ENCODE data around the genes TFEC and MET.

DNA sequence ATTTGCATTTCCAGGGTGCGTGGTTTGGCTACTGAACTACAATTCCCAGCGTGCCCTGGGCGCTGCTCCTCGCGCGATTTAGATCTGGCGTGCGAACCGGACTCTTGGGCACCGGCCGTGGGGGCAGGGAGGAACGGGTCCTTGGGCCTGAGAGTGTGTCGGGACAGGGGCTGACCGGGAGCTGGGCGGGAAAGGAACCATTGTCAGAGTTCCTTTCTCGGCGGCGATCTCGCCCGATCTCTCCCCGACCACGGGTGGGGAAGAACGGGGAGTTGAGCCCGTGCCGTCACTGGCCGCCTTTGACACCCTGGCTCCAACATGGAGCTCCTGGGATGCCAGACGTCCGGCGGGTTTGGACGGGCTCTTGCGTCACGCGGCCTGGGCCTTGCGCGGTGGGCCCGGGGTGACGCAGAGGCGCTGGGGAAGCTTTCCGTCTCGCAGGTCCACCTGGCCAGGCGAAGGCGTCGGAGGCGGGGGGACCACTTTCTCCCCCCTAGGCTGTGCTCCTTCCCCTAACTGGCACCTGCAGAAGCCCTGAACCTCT is 697 bp downstream of the IFRD1 start:
- PRO-cap, result bidirectional peak, plus-strand start at position 411 of the sequence, minus-strand start at position 329 of the sequence
- RRBS, 2 experiments, result under 1 to 2% methylated on average over 14 of the region's 44 CpGs

DNA sequence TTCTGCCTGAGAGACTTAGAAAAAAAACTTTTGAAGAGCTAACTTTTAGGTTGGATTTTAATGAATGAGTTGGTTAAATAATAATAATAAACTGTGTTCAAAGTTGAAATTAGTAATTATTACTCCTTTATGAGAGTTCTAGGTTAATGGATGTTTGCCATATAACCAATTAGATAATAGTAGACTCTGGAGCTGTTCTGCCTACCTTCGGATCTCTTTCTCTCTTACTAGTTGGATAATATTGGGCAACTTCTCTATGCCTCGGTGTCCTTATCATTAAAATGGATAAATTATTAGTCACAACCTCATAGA is 13.9 kb downstream of the IFRD1 start:
- PRO-cap, result no peak
- RRBS, 2 experiments, result no CpG with 5 or more reads among the region's 2 CpGs

GRCh38 chr7:114120931-114121454 is 202.2 kb upstream of the PPP1R3A start:
- PRO-cap, result no peak
- RRBS, 2 experiments, result no CpG with 5 or more reads among the region's 6 CpGs

- PRO-cap, result no peak
- RRBS, 2 experiments, result no CpG with 5 or more reads among the region's 1 CpG
Measured at GRCh38 chr7:114540850-114541196, 126.2 kb downstream of the FOXP2 start.

GRCh38 chr7:114922433-114923124 is 685 bp downstream of the MDFIC start:
- PRO-cap, result bidirectional peak, plus-strand start at chr7:114923250, minus-strand start at chr7:114922994
- RRBS, 2 experiments, result 2% methylated on average over 28 to 36 of the region's 68 CpGs

DNA sequence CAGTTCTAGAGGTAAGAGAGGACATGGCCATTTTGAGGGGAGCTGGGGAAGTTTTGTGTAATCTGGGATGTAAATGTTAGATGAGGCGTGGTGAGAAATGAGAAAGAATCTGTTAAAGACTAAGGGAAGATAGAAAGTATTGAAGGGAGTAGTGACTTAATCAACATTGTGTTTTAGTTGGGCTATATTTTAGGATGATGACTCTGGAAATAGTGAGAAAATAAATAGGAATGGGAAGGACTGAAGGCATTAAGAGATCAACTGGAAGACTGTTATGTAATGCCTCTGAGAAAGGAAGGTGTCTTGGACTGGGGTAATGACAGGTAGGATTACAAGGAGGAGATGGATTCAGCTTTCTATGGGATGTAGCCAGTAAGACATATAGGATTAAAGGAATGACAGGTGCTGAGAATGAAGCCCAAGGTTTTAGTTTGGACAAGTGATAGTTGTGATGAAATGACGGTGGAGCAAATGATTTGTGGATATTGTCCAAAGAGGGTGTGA is 28.1 kb downstream of the MDFIC start:
- PRO-cap, result no peak
- RRBS, 2 experiments, result no CpG with 5 or more reads among the region's 2 CpGs

DNA sequence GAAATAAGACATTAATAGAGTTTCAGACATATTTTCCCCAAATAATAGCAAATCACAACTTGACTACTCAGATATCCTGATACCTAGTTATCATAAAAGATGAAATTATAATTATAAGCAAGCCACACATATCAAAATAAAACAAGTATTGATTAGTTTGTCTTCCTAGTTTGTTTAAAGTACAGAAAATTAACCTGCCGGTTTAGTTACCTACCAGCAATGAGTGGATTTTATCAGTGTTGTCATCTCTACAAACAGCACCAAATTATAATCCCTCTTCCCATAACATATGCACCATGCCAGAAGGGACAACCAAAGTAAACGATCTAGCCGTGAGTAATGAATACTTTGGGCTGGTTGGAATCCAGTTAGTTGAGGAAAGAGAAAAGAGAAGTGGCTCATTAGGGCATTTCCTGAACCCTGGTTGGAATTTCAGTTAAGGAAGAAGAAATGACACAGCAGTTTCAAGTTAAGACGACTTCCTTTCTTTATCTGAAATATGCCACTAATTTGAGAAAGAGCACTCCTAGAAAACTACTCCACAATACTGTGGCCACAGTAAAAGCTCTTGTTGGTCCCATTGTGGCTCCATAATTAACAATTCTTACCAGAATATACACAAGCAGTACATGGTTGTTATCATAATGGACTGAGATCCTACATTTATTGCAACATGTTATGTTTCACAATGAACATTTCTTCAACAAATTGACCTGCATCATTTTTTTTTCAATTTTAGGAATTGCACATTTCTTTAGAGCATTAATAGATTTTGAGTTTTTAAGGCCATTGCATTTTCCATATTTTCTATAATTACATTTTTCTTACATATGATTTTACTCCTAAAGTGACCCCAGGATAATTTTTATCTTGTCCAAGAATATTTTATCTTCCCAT is at the start of gene TFEC:
TFEC (minus strand) TSS at position 345 of the 897 bp plus-strand sequence.
- PRO-cap, result no peak
- RRBS, 2 experiments, result no CpG with 5 or more reads among the region's 4 CpGs

DNA sequence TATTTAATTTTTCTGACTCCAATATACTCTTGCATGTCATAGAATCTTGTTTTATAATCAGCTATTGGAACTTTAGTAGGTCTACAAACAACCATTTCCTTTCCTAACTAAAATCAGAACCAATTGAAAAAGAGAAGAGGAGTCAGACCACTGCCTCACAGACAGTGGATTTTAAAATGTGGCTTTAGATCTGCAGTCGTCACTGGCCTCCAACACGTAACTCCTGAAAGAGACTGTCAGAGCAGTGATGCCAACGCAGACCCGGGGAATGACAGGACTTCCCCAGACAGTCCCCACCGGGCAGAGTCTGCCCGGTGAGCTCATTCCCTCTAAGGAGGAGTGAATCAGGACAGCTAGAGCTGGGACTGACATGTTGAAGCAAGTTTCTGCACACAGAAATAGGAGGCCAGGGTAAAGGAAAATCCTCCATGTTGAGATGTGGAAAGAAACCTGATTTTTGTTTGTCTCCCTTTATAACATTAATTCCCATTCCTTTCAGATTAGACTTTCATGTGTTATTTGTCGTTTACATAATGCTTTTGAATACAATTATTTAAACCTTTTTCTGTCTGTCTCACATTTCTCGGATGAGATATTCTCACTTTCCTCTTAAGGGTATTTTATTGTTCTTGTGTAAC is 105.0 kb downstream of the TES start:
- PRO-cap, result no peak
- RRBS, 2 experiments, result no CpG with 5 or more reads among the region's 8 CpGs

- PRO-cap, result no peak
- RRBS, 2 experiments, result no CpG with 5 or more reads among the region's 9 CpGs
Measured at GRCh38 chr7:116353963-116354493, 143.7 kb downstream of the TES start.

GRCh38 chr7:116447962-116448508 is 51.5 kb upstream of the CAV2 start:
- PRO-cap, result no peak
- RRBS, 2 experiments, result no CpG with 5 or more reads among the region's 2 CpGs

GRCh38 chr7:116499837-116500912 is 637 bp downstream of the CAV2 start:
- PRO-cap, result unidirectional peak, minus-strand start at chr7:116500220
- RRBS, 2 experiments, result 3 to 6% methylated on average over 19 of the region's 63 CpGs

DNA sequence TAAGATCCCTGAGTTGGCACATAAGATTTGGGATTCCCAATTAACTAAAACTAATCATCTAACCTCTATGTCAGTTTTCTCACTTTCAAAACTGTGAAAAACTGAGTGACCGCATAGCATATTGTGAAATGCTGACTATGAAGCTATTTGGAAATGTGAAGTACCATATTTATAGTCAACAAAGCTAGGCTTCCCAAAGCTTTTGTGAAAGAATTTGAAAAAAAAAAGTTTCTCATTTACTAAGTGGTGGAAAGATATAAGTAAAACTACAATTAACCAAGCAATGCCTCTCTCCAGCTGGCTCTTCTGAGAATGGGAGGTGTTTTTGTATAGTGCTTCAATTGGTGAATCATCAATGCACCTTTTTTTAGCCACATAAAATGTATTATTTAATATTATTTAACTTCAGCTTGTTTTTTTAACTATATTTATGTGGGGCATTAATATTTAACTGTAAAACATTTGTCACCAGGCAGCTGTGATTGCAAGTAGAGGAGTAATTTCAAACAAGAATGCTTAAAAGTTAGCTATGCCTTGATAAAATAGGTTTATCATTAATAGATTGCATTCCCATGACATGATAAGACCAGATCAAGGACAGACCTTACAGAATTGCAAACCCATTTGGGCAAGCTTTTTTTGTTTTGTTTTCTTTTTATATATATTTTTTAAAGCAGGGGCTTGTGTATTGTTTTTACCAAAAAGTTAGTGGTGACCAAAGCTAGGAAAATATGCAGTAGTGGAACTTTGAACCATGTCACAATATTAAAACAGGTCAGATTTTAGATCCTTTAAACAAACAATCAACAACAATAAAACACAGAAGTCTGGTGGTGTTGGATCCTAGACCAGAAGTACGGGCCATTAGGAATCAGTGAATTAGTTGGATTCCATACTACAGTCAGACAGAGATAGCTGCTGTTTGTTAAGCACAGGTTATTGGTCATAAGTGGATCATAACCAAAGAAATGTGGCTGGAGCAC is 2.7 kb downstream of the CAV2 start:
- PRO-cap, result no peak
- RRBS, 2 experiments, result no CpG with 5 or more reads among the region's 2 CpGs

GRCh38 chr7:116626765-116627309 is 45.2 kb upstream of the MET start:
- PRO-cap, result no peak
- RRBS, 2 experiments, result 42 to 57% methylated on average over 2 of the region's 9 CpGs

- PRO-cap, result no peak
- RRBS, 2 experiments, result no CpG with 5 or more reads among the region's 2 CpGs
Measured at GRCh38 chr7:116630311-116630622, 41.7 kb upstream of the MET start.

DNA sequence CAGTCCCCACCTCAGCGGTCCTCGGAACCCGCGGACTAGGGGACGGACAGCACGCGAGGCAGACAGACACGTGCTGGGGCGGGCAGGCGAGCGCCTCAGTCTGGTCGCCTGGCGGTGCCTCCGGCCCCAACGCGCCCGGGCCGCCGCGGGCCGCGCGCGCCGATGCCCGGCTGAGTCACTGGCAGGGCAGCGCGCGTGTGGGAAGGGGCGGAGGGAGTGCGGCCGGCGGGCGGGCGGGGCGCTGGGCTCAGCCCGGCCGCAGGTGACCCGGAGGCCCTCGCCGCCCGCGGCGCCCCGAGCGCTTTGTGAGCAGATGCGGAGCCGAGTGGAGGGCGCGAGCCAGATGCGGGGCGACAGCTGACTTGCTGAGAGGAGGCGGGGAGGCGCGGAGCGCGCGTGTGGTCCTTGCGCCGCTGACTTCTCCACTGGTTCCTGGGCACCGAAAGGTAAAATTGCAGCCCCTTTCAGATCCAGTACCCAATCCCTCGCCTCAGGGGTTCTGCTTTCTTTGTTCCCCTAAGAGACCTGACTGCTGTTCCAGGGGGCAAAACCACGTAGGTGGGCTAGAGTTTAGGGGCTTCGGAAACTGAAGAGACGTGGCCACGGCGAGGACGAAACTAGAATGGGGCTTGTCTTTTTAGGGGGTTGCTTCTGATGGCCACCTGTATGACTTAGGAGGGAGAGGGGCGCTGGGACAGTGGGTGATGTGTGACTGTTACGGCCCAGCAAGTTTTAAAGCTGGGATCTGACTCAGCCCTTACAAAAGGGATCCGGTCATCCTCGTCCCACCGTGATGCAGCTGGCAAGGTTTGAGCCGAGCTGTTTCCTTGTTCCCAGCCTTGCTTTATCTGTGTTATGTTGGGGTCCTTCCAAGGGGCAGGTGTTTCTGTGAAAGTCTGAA is at the start of gene MET:
MET (plus strand) TSS at position 65 of the 901 bp plus-strand sequence.
- PRO-cap, result bidirectional peak, plus-strand start at position 306 of the sequence, minus-strand start at position 164 of the sequence
- RRBS, 2 experiments, result under 1 to 3% methylated on average over 7 of the region's 74 CpGs

- PRO-cap, result no peak
- RRBS, 2 experiments, result no CpG with 5 or more reads among the region's 12 CpGs
Measured at GRCh38 chr7:116673033-116673598, 1.1 kb downstream of the MET start.

- PRO-cap, result no peak
- RRBS, 2 experiments, result no CpG with 5 or more reads among the region's 3 CpGs
Measured at GRCh38 chr7:116812744-116813421, 49.5 kb upstream of the CAPZA2 start.

GRCh38 chr7:116951403-116952103 is 1.7 kb upstream of the ST7 start:
- PRO-cap, result no peak
- RRBS, 2 experiments, result no CpG with 5 or more reads among the region's 15 CpGs

- PRO-cap, result no peak
- RRBS, 2 experiments, result no CpG with 5 or more reads among the region's 6 CpGs
Measured at GRCh38 chr7:117014699-117015169, 61.4 kb downstream of the ST7 start.

DNA sequence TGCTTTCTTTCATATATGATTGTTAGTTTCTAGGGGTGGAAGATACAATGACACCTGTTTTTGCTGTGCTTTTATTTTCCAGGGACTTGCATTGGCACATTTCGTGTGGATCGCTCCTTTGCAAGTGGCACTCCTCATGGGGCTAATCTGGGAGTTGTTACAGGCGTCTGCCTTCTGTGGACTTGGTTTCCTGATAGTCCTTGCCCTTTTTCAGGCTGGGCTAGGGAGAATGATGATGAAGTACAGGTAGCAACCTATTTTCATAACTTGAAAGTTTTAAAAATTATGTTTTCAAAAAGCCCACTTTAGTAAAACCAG is 55.3 kb downstream of the CFTR start:
- PRO-cap, result no peak
- RRBS, 2 experiments, result no CpG with 5 or more reads among the region's 3 CpGs